ENCODE measurements around the genes PPP1R13L and ERCC1.

DNA sequence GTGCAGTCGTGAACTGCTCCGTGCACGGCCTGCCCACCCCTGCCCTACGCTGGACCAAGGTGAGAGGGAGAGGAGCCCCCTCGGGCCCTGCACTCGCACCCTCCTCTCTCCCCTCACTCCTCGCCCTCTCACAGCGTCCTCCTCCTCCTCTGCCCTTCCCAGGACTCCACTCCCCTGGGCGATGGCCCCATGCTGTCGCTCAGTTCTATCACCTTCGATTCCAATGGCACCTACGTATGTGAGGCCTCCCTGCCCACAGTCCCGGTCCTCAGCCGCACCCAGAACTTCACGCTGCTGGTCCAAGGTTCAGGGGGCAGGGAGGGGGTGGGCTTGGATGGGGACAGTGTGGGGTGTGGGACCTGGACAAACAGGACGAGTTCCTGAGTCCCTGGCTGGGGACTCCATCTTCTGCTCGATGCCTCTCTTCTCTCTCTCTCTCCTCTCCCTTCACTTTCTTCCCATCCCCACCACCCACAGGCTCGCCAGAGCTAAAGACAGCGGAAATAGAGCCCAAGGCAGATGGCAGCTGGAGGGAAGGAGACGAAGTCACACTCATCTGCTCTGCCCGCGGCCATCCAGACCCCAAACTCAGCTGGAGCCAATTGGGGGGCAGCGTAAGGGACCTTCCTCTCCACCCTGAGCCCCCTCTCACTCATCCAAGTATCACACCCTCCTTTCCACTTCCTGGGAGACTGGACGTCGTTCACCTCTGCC lies 9.8 kb downstream of the BCAM start:
- PRO-cap = no peak
- RAMPAGE, long total RNA, 5 experiments = start-site peak on the plus strand in 2 of 5 experiments, centred at positions 455 to 510 of the sequence, 11 to 12 reads per replicate
- RRBS = no CpG with 5 or more reads among the region's 25 CpGs

DNA sequence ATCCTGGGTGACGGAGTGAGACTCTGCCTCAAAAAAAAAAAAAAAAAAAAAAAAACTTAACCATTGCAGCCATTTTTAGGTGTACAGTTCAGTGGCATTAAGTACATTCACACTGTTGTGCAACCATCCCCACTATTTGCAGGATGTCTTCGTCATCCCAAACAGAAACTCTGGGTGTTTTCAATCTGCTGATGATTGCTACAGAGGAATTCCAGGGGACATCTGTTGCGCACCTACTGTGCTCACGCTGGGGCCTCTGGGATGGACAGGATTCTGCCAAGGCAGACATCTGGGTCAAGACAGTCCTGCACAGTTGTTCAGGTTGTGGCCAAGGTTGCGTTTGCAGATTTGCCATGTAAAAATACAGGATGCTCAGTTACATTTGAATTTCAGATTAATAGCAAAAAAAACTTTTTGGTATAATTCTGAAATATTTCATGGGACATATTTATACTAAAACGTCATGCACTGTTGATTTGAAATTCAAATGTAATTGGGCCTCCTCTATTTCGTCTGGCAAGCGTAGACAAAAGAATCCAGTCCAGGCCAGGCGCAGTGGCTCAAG lies 2.3 kb upstream of the APOC4 start:
- PRO-cap = no peak
- RAMPAGE, long total RNA, 5 experiments = no peak in any of the 5 experiments
- RRBS = no CpG with 5 or more reads among the region's 9 CpGs

DNA sequence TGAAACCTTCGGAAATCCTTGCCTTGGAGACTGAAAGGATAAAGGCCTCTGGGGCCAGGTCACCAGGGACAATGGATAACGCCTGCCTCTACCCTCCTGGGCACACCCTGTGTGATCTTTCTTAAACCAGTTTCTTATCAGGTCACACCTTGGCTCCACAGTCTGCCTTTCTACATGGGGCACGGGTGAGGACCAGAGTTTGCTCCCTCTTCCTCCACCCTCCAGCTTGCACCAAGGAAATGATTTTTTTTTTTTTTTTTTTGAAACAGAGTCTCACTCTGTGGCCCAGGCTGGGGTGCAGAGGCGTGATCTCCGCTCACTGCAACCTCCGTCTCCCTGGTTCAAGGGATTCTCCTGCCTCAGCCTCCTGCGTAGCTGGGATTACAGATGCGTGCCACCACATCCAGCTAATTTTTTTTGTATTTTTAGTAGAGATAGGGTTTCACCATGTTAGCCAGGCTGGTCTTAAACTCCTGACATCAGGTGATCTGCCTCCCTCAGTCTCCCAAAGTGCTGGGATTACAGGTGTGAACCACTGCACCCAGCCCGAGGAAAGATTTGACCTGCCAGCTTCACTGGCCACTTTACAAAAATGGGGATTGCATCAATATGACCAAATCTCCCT lies 1.2 kb downstream of the GEMIN7 start:
- PRO-cap = no peak
- RAMPAGE, long total RNA, 5 experiments = no peak in any of the 5 experiments
- RRBS = no CpG with 5 or more reads among the region's 9 CpGs

DNA sequence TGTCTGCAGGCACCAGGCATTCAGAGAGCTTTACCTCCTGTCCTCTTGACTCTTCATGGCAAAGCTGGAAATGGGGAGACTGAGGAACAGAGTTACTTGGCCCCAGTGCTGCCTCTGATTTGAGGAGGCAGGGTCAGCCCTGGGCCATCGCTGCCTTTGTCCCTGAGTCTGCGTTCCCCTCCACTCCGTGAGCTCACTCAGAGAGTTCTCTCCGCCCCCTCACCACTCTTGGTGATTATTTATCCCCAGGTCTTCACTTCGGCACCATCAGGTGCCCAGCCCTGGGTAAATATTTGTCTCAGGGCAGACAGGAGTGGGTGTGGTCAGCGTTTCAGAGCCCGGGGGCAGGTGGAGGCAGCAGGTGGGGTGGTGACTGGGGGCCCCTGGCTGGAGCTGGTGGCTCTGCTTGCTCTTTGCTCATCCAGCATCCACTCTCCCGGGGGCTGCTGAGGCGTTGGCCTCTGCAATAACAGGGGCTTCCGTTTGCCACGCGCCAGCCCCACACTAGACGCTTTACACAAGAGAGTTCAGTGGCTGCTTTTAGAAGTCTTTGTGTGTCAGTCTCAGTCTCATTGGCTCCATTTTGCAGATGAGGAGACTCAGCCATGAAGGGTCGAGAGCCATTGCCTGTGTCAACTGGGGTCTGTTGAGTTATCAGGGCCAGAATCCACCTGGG lies 20.7 kb downstream of the PPP1R37 start:
- PRO-cap = bidirectional peak, plus-strand start at position 334 of the sequence, minus-strand start at position 170 of the sequence
- RAMPAGE, long total RNA, 5 experiments = no peak in any of the 5 experiments
- RRBS = 33% methylated on average over 2 of the region's 14 CpGs

GRCh38 chr19:45404673-45404975 lies 245 bp downstream of the PPP1R13L start:
- PRO-cap = no peak
- RAMPAGE, long total RNA, 5 experiments = no peak in any of the 5 experiments
- RRBS = no CpG with 5 or more reads among the region's 17 CpGs

DNA sequence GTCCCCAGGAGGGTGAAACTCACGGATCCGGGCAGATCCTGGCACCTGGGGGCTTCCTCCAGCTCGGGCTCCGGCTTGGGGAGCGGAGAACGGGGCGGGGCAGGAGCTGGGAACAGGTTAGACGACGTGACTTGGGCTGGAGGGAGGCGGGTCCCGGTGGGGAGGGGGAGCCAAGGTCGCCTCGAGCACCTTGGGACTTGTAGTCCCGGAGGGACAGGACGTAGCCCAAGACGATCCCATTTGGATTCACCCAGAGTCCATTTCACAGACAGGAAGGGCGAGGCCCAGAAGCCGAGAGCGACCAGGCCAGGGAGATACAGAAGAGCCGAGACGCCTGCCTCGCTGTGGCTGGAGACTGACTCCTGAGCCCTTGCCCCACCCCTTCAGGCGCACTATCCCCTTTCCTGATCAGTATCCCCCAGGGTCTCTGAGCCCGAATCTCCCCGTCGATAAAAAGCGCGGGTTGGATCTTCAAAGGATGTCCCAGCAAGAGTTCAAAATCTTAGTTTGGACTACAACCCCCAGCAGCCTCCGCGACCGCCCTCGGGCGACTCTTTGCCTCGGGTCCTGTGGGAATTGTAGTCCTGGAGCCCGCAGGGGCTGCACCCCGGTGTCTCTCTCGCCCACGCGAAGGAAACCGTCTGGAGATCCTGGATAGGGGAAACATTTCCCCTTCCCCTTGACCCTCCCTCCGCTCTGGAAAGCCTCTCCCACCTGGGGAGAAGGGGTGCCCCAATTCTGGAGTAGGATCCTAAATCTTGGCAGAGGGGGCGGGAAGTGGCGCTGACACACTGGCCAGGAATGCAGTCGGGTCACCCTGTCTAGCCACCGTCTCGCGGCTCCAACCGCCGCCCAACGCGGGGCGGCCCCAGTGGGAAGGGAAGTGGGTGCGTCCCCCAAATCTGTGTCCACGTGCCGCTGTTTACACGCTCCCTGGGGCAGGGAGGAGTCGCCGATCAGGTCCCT lies at the start of gene PPP1R13L:
Gene PPP1R13L (minus strand): TSS at position 94 of the 966 bp plus-strand sequence.
- PRO-cap = bidirectional peak, plus-strand start at position 287 of the sequence, minus-strand start at position 77 of the sequence; bidirectional peak, plus-strand start at position 828 of the sequence, minus-strand start at position 854 of the sequence
- RAMPAGE, long total RNA, 5 experiments = start-site peak on the minus strand in 3 of 5 experiments, centred at positions 77 to 119 of the sequence, 15 to 62 reads per replicate
- RRBS = 4% methylated on average over 13 of the region's 58 CpGs

DNA sequence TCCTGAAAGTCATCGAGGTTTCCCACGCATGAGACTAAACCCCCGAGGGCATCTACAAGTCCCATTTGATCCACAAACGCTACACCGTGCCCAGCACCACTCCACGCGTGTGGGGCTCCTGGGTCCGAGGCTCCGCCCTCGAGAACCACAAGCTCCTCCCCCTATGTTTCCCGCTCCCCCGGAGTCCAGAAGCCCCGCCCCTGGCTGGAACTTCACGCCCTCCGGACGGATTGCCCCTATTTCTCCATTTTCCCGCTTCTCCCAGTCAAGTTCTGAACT lies 563 bp upstream of the POLR1G start:
- PRO-cap = bidirectional peak, plus-strand start at position 215 of the sequence, minus-strand start at position 139 of the sequence
- RAMPAGE, long total RNA, 5 experiments = no peak in any of the 5 experiments
- RRBS = 4% methylated on average over 4 of the region's 17 CpGs

- PRO-cap = bidirectional peak, plus-strand start at chr19:45423856, minus-strand start at chr19:45423517; bidirectional peak, plus-strand start at chr19:45423994, minus-strand start at chr19:45423917; unidirectional peak, minus-strand start at chr19:45424381
- RAMPAGE, long total RNA, 5 experiments = start-site peak on the minus strand in 4 of 5 experiments, at chr19:45423846-45423926 at its widest, 22 to 350 reads per replicate
- RRBS = 1% methylated on average over 27 of the region's 50 CpGs
These were observed at the start of gene ERCC1 for GRCh38 chr19:45423617-45424916. TSS of gene ERCC1 (minus strand) at chr19:45423917.

DNA sequence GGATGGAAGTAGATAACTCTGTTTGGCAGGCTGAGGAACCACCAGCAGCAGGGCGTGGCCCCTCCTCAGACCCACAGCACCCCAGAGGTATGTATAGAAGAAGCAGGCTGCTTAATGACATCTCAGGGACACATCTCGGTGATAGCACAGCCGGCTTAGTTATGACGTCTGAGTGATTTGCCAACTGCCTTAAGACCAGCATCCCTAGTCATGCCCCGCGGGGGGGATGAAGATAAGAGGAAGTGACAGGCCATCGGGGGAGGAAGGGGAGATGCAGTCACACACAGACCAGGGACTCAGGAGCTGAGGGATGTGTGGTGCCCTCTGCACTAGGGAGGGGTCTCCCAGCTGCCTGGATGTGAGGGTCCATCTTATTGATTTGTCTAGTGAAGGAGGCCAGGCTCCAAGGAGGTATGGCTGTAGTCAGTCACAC lies 19.1 kb upstream of the ERCC1 start:
- PRO-cap = no peak
- RAMPAGE, long total RNA, 5 experiments = no peak in any of the 5 experiments
- RRBS = no CpG with 5 or more reads among the region's 7 CpGs

DNA sequence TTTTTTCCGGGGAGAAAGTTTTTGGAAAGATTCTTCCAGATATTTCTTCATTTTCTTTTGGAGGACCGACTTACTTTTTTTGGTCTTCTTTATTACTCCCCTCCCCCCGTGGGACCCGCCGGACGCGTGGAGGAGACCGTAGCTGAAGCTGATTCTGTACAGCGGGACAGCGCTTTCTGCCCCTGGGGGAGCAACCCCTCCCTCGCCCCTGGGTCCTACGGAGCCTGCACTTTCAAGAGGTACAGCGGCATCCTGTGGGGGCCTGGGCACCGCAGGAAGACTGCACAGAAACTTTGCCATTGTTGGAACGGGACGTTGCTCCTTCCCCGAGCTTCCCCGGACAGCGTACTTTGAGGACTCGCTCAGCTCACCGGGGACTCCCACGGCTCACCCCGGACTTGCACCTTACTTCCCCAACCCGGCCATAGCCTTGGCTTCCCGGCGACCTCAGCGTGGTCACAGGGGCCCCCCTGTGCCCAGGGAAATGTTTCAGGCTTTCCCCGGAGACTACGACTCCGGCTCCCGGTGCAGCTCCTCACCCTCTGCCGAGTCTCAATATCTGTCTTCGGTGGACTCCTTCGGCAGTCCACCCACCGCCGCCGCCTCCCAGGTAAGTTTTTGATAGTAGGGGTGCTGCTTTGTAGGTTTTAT lies 432 bp downstream of the FOSB start:
- PRO-cap = unidirectional peak, plus-strand start at position 50 of the sequence
- RAMPAGE, long total RNA, 5 experiments = start-site peak on the plus strand in 2 of 5 experiments, centred at positions 173 to 459 of the sequence, 7 to 76 reads per replicate
- RRBS = 1% methylated on average over 8 of the region's 37 CpGs

- PRO-cap = unidirectional peak, plus-strand start at chr19:45472334
- RAMPAGE, long total RNA, 5 experiments = no peak in any of the 5 experiments
- RRBS = no CpG with 5 or more reads among the region's 1 CpG
These were observed 4.3 kb downstream of the FOSB start for GRCh38 chr19:45472250-45472419.

GRCh38 chr19:45472420-45473554 lies 5.0 kb downstream of the FOSB start:
- PRO-cap = unidirectional peak, plus-strand start at chr19:45473365; unidirectional peak, plus-strand start at chr19:45473431
- RAMPAGE, long total RNA, 5 experiments = start-site peak on the plus strand in 3 of 5 experiments, at chr19:45472541-45473060 at its widest, 8 to 22 reads per replicate
- RRBS = 41% methylated on average over 3 of the region's 49 CpGs

- PRO-cap = no peak
- RAMPAGE, long total RNA, 5 experiments = start-site peak on the plus strand in 1 of 5 experiments, at chr19:45522494-45522807 at its widest, 11 to 21 reads per replicate
- RRBS = 70% methylated on average over 3 of the region's 14 CpGs
These were observed 15.2 kb downstream of the VASP start for GRCh38 chr19:45522342-45523099.

- PRO-cap = no peak
- RAMPAGE, long total RNA, 5 experiments = no peak in any of the 5 experiments
- RRBS = no CpG with 5 or more reads among the region's 4 CpGs
These were observed 15.8 kb downstream of the VASP start for GRCh38 chr19:45523230-45523417.

DNA sequence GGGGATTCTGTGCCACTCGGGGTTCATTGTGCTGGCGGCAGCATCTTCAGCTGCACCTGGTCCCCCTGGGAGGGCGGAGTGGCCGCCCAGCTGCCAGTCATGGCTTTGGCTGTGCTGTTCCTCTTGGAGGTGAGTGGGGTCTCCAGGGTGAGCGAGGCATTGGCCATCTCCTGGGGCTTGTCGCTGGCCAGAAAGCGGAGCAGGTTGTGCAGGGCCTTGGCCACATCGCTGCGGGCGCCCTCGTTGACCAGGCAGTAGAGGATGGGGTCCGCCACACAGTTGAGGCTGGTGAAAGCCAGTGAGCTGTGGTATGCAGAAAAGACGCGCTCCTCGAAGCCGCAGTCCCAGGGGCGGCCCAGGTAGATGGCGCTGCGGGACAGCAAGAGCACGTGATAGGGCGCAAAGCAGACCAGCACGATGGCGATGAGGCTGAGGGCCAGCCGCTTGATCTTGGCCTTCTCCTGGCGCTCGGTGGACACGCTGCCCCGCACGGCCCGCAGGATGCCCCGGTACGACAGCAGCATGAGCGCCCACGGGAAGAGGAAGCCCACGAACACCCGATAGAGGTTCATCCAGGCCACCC lies 6.2 kb upstream of the OPA3 start:
- PRO-cap = no peak
- RAMPAGE, long total RNA, 5 experiments = no peak in any of the 5 experiments
- RRBS = no CpG with 5 or more reads among the region's 36 CpGs

DNA sequence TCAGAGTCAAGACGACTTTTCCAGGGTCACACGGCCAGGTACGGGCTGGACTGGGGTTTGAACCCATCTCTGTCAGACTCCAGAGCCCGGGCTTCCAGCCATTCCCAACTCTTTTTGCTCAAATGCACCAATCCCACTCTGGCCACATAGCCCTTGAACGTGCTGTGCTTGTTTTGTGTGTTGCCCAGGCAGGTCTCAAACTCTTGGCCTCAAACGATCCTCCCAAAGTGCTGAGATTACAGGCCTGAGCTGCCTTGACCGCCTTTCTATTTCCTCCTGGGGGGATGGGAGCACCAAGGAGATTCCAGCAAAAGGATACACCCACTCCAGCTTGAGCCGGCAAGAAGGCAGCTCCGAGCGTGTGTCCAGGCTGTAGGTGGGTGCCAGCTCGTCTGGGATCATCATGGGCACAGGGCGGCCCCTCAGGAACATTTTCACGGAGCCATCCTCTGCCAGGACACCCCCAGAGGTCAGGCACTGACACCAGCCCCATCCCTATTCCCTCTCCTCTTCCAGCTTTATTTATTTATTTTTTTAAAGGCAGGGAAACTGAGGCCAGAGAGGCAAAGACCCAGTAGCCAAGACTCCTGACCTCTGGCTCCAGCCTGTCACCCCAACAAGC lies 900 bp downstream of the EML2 start:
- PRO-cap = bidirectional peak, plus-strand start at position 329 of the sequence, minus-strand start at position 267 of the sequence
- RAMPAGE, long total RNA, 5 experiments = start-site peak on the minus strand in 1 of 5 experiments, centred at position 398 of the sequence, 5 reads per replicate
- RRBS = no CpG with 5 or more reads among the region's 13 CpGs

DNA sequence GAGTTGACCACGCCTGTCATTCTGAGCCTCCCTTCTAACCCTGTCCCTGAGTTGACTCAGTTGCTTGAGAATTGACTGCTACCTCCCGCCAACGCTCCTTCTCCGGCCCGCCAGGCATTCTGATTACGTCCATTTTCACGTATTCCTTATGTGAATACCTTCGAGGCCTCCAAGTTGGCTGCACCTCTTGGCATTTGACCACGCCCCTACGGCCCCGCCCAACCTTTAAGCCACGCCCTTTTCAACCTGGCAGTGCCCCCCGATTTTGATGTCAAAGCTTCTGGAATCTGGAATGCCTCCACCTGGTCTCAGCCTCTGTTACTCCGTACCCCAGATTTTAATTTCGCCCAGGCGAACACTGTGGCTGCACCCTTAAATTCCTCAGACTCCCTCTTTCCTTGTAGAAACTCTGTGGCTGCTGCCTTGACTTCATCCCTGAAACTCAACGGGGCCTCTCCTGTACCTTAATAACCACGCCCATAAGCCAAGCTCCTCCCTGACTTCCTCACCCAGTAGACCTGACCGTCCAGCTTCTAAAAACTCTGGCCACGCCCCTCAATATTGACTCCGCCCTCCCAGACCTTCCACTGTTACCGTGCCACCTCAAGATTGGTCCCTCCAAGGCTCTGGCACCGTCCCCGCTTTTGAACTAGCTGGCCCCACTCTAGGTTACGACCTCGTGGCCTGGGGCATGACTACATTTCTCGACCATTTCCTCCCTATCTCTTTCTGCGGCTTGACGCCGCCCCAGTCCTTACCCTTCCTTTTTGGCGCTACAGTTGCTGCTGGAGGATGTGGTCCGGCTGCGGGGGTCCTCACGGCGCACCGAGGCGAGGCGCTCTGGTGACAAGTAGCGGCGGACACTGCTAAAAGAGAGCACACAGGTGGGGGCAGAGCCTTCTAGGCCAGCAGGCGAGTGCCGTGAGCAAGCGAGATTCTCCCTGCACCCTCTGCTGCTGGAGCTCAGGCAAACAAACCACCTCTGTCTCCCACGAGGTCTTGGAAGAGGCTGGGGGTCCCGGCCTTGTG lies 2.0 kb upstream of the EML2 start:
- PRO-cap = bidirectional peak, plus-strand start at position 727 of the sequence, minus-strand start at position 444 of the sequence
- RAMPAGE, long total RNA, 5 experiments = no peak in any of the 5 experiments
- RRBS = no CpG with 5 or more reads among the region's 45 CpGs

DNA sequence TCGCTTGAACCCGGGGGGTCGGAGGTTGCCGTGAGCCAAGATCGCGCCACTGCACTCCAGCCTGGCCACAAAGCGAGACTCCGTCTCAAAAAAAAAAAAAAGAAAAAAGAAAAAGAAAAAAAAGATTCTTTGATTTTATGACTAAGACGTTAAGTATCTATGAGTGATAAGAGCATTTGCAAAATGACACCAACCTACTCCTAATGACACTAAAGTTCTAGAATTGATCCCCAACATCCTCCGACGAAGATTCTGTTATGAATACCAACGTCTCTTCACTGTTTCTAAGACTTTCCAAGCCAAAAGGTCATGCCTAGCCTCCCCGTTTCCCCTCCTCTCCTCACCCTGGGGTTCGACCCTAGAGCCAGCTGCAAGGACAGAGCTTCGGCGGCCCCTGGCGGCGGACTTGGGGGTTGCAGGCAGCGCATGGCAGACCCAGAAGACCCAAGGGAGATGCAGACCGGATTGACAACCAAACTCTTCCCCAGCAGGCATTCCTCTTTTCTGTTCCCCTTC lies 3.8 kb upstream of the EML2 start:
- PRO-cap = no peak
- RAMPAGE, long total RNA, 5 experiments = no peak in any of the 5 experiments
- RRBS = no CpG with 5 or more reads among the region's 20 CpGs

DNA sequence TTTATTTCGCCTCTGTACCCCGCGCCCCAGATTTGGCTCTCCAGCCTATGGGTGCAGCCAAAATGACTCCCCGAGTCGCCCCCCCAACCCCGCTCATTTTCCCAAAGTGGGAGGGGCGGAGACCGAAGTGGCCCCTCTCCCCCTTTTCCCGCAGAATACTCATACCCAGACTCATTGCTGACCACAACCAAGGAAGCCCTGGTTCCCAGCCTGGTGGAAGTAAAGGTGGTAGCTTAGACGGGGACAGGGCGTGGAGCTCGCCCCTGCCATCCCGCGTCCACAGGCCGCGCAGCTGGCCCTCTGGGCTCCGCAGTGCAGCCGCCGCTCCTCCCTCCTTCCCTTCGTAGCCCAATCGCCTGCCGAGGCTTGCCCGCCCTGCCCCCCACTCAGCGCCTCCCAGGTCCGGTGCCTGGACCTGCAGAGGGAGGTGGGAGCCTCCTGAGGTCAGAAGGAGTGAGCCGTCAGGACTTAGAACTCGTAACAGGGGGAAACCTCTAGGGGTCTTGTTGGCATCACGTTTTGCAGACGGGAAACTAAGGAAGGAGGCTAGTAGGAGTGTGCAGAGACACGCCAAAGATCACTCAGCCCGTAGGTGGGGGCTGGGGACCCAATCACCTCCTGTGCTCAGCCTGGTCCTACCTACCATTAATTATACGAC lies 4.3 kb upstream of the EML2 start:
- PRO-cap = bidirectional peak, plus-strand start at position 420 of the sequence, minus-strand start at position 281 of the sequence
- RAMPAGE, long total RNA, 5 experiments = no peak in any of the 5 experiments
- RRBS = no CpG with 5 or more reads among the region's 32 CpGs

DNA sequence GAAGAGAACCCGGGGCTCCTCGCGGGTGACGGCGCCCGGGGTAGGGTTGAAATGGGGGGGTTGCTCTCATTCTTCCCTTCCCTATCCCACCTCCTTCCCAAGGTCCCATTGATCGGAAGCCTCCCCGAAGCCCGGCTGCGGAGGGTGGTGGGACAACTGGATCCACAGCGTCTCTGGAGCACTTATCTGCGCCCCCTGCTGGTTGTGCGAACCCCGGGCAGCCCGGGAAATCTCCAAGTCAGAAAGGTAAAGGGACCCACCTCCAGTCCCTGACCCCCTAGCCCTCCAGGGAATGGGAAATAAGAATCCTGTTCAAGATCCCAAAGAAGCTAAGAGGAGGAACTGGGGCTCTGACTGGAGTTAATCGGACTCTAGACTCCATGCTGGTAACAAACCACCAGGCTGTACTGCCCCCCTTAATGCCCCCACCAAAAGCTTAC lies 865 bp downstream of the QPCTL start:
- PRO-cap = unidirectional peak, minus-strand start at position 175 of the sequence
- RAMPAGE, long total RNA, 5 experiments = no peak in any of the 5 experiments
- RRBS = 2% methylated on average over 9 of the region's 16 CpGs